ENCODE results near the genes TULP1 and BNIP5.

- RRBS = 2% methylated on average over 12 of the region's 75 CpGs
Measured at GRCh38 chr6:35497704-35498768, 1.2 kb upstream of the TEAD3 start.

DNA sequence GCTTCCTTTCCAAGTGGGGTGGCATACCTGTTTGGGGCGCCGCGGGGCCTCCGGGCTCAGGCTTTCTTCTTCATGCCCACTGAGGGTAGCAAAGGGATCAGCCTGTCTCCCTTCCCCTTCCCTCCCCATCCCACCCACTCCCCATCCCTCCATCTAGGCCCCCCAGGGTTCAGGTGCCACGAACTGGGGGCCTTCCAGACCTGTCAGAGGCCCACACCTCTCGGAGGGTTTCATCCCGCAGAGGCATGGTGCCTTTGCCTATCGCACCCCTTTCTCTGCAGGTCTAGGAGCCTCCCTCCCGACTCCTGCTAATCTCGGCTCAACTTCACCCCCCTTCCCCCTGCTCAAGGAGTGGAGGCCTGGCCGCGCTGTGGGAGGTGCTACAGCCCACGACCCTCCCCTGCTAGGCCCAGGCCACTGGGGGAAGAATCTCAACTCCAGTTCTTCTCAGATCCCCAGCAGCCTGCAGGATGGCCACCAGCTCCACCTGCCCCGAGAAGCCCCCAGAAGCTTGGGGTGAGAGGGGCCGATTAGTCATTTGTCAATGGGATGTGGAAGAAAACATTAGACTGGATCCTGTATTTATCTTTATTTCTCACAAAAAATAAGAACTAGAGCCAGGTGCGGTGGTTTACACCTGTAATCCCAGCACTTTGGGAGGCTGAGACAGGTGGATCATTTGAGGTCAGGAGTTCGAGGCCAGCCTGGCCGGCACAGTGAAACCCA, at the start of gene TULP1:
Gene TULP1 (minus strand): TSS at position 285 of the 726 bp plus-strand sequence.
- RRBS = no CpG with 5 or more reads among the region's 18 CpGs

- RRBS = no CpG with 5 or more reads among the region's 12 CpGs
Measured at GRCh38 chr6:35523120-35523514, 10.4 kb upstream of the TULP1 start.

GRCh38 chr6:35543354-35543930, 30.7 kb upstream of the TULP1 start:
- RRBS = no CpG with 5 or more reads among the region's 8 CpGs

DNA sequence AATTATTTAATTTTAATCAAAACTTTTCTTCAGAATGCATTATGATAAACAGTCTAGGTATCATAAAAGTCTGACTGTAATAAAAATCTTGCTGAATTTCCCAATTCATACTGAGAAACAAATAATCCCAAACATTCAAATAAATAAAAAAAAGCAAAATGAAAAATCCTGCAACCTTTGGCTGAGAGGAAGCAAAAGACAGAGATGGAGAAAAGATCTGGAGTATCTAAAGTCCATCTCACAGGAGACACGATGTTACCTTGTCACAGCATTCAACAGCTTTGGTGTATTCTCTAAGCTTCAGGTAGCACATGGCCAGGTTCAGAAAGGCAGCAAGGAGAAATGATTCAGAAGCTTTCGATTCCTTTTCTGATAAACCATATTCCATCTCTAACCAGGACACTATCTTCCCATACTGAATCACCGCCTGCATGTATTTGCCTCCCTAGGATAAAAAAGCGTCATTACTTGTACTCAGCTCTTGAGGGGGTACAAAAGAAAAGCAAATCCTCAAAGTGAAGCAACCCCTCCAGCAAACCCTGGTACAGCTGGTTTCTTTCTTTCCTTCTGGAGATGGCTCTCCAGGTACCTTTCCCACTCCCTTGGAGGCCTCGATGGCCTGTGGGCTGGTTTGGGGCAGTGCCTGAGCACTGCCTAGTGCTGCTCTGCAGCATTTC, 67.2 kb upstream of the TULP1 start:
- RRBS = no CpG with 5 or more reads among the region's 5 CpGs

GRCh38 chr6:35600859-35601594, 87.7 kb downstream of the FKBP5 start:
- RRBS = no CpG with 5 or more reads among the region's 5 CpGs

GRCh38 chr6:35663512-35664330, 25.0 kb downstream of the FKBP5 start:
- RRBS = no CpG with 5 or more reads among the region's 7 CpGs

- RRBS = no CpG with 5 or more reads among the region's 8 CpGs
Measured at GRCh38 chr6:35725420-35726054, 11.3 kb upstream of the ARMC12 start.

GRCh38 chr6:35760241-35760714, 16.1 kb upstream of the CLPSL2 start:
- RRBS = no CpG with 5 or more reads among the region's 7 CpGs

DNA sequence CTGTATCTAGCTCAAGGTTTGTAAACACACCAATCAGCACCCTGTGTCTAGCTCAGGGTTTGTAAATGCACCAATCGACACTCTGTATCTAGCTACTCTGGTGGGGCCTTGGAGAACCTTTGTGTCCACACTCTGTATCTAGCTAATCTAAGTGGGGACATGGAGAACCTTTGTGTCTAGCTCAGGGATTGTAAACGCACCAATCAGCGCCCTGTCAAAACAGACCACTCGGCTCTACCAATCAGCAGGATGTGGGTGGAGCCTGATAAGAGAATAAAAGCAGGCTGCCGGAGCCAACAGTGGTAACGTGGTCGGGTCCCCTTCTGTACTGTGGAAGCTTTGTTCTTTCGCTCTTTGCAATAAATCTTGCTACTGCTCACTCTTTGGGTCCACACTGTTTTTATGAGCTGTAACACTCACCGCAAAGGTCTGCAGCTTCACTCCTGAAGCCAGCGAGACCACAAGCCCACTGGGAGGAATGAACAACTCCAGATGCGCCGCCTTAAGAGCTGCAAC, 11.0 kb upstream of the SRPK1 start:
- RRBS = no CpG with 5 or more reads among the region's 12 CpGs

DNA sequence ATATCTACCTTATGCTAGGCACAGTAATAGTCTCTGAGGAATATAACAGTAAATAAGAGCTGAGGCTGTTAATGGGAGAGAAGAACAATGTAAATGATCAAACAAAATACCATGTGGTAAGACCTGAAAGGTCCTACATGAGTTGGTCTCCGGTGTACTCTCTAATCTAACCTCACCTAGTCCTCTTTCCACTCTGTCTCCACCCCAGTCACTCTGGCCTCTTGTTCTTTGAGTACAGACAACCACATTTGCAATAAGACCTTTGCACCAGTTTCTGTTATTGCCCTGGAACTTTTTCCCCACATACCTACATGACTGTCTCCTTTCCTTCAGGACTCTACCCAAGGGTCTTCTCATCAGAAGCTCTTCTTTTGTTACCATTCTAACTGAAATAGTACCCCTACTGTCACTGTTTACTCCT, 37.1 kb downstream of the MAPK14 start:
- RRBS = no CpG with 5 or more reads among the region's 1 CpG

- RRBS = no CpG with 5 or more reads among the region's 7 CpGs
Measured at GRCh38 chr6:36122793-36123348, 7.4 kb upstream of the MAPK13 start.

GRCh38 chr6:36200195-36200471, 3.6 kb downstream of the BRPF3 start:
- RRBS = 94% methylated on average over 2 of the region's 11 CpGs

GRCh38 chr6:36336257-36337420, at the start of gene BNIP5:
Gene BNIP5 (minus strand): TSS chr6:36336888.
- RRBS = 100% methylated on average over 1 of the region's 12 CpGs

DNA sequence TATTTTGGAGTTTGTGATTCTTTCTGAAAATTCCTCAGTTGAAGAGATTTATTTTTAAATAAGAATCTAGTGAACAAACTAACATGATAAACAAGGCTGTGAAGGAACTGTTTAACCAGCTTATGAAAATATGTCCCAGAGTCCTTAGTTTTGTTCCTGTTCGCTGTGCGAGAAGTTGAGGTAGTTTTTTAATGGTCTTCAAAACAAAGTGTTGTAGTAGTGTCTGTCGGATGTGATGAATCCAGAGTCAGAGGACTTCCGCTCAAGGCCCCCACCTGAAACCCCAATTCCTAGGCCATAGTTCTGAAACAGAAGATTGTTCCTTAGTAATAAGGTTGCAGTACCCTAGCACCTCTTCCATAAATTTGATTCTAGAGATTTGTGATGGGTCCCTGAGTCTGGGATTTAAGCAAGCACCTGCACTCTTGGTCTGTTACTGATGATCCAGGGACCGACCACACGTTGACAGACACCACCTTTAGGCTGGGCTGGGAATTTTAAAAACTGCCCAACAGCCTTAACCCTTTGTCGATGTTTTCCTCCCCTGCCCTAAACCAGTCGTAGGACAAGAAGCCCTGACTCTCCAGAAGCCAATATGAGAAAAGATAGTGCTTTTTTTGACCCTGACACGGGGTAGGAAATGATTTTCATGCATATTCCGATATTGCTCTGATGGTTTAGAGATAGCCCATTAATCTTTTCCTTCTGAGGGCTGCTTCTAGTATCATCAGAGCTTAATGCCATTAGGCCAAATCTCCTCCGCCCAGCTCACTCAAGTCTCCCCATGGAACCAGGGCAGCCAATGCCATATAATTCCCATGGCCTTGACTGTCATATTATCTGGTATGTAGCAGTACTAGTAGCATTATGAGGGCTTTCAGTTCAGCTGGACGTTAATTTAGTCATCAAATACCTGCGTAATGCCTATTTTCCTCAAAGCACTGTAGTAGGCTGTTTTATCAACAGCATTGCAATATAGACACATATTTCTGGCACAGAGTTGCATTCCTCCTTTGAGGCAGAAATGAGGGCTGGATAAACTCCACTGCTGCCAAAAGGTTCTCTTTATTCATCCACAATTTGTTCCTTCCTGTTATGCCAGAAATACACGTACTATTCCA, 1.3 kb downstream of the KCTD20 start:
- RRBS = no CpG with 5 or more reads among the region's 14 CpGs

- RRBS = no CpG with 5 or more reads among the region's 4 CpGs
Measured at GRCh38 chr6:36466504-36466983, 23.7 kb downstream of the KCTD20 start.

- RRBS = no CpG with 5 or more reads among the region's 3 CpGs
Measured at GRCh38 chr6:36474191-36474630, 31.4 kb downstream of the KCTD20 start.

GRCh38 chr6:36523888-36524680, 23.2 kb downstream of the STK38 start:
- RRBS = no CpG with 5 or more reads among the region's 6 CpGs

DNA sequence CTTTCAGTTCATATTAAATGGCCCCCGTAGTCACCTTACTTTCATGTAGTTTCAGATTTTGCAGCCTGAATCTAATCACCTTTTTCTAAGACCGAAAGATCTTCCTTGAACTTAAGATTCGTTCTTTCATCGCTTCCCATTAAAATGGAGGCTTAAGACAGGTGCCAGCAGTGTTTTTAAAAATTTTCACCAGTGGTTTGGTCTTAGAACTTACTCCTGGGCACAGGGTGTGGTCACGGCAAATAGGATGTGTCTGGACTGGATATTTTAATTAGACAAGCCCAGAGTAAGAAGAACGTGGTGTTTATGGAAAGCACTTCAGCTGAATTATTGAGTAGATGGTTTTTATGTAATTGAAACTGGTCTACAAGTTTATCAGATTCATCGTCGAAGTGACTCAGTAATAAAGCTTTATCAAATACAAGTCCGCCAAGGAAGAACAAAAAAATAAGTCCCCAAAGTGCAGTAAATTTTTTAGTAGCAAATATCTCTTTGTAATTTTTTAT, 751 bp downstream of the SRSF3 start:
- RRBS = no CpG with 5 or more reads among the region's 9 CpGs

- RRBS = no CpG with 5 or more reads among the region's 4 CpGs
Measured at GRCh38 chr6:36643480-36643926, 35.0 kb upstream of the CDKN1A start.